Mesenteric fat pad (tissue), 1 donor: Measurements from ENCODE around the gene TNK2.

DNA sequence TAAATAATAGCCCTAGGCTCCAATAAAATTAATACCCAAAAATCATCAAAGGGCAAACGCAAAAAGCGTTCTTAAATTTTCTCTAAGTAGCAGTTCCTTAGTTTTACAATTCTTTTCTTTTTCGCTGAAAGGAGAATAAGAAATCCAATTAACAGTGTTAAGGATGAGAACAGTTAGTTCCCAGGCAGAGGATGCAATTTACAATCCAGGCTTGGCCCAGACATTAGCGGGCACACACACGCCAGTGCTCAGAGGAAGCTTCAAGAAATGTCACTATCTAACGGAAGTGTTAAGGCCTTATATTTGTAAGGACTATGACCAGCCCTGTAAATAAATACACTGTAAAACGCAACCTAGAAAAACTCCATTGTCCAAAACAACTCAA is 1.4 kb downstream of the ACAP2 start:
- PRO-cap = no peak

- PRO-cap = no peak
Observed at GRCh38 chr3:195524259-195524845, 18.8 kb downstream of the PPP1R2 start.

DNA sequence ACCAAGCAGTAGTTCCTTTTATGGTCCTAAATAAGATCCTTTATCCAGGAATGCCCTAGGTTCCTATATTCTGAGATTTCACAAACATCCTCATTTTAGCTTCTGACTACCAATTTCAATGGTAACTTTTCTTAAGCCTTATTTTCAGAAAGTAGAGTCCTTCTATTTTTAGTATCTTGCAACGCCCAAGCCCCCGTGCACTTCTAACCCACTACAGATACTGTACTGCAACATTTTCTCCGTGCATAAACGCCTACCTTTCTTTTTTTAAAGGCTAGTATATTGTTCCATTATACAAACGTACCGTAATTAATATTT is 1.3 kb downstream of the PPP1R2 start:
- PRO-cap = no peak

DNA sequence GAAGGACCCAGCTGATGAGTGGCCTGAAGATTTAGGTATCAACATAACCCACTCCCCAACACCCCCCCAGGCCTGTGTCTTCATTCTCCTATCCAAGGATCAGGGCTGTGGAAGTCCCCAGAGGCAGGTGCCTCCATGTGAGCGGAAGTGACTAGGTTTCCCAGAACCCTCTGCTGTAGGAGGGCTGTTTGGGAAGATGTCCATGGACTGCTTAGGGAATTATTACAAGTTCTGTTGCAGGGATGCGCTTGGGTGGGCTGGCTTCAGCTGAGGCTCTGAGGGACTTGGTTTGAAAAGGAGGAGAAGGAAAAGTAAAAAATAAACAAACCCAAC is 12.0 kb upstream of the APOD start:
- PRO-cap = no peak

DNA sequence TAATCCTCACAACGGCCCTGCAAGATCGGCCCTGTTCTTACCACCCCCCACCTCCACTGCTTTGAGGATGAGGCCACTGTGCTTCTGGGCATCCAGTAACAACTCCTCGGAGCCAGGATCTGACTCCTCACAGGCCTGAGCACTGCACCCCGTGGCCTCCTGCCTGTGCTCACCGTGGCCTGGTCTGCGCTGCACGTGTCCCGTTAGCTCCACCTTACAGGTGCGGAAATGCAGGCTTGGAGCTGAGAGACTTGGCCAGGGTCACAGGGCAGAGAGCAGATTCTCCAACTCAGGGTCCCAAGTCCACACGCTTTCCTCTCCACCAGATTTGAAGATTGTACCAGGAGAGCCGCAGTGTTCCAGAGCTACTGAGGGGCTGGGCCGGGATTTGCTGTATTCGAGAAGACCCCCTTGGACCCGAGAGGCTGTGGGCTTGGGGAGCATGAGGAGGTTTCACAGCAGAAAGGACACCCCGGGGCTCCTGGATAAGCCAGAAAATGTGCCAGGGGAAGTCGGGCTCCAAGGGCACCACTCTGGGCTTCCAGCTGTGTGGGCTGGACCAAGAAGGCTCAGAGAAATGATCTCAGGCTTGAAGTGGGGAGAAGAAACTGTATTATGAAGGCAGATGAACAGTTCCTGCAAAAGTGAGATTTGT is 32.5 kb upstream of the APOD start:
- PRO-cap = no peak

DNA sequence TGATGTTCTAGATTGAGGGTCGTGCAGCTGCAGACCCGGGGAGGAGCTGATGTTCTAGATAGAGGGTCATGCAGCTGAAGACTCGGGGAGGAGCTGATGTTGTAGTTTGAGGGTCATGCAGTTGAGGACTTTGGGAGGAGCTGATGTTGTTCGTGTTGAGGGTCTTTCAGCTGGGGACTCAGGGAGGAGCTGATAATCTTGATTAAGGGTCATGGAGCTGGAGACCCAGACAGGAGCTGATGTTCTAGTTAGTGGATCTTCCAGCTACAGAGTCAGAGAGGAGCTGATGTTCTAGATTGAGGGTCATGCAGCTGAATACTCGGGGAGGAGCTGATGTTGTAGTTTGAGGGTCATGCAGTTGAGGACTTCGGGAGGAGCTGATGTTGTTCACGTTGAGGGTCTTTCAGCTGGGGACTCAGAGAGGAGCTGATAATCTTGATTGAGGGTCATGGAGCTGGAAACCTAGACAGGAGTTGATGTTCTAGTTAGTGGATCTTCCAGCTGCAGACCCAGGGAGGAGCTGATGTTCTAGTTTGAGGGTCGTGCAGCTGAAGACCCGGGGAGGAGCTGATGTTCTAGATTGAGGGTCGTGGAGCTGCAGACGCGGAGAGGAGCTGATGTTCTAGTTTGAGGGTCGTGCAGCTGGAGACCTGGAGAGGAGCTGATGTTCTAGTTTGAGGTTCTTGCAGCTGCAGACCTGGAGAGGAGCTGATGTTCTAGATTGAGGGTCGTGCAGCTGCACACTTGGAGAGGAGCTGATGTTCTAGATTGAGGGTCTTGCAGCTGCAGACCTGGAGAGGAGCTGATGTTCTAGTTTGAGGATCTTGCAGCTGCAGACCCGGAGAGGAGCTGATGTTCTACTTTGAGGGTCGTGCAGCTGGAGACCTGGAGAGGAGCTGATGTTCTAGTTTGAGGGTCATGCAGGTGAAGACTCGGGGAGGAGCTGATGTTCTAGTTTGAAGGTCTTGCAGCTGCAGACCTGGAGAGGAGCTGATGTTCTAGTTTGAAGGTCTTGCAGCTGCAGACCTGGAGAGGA is 61.3 kb upstream of the APOD start:
- PRO-cap = no peak

DNA sequence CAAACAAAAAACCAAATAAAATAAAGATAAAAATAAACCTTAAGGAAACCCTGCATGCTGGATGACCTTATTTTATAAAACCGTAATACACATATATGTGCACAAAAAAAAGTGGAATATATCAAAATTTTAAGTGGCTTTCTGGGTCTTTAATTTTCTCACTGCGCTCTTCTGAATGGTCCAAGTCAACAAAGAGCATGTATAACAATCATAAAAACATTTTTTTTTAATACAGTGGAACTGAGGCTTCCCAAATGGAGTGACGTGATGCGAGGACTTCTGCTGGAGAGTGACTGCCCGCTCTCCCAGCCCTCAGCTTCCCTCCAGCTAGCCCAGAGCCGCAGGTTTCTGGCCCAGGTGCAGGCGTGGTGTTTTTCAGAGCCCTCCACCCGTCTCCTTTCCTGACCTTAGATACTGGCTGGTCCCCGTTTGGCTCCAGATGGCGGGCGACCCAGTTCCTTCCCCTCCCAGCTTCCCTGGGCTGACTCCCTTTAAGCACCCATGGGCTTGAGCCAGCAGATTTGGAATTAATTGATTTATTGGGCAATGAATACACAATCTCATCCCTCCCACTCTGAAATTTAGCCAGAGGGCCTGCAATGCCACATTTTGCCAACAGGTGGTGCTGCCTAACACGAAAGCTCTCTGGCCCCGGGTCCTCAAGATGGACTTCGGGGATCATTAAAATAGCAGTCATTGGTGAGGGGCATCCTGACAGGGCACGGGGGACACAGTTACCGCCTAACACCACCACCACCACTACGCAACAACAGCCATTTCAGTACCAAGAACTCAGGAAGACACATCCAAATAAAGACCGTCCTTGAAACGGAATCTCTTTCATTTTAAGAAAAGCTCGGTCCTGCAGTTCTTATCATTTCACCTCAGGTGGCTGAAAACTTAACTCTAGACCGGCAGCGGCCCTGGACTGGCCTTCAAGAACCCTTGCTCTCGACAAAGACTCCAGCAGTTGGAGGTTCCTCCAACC is 47.4 kb upstream of the MUC4 start:
- PRO-cap = no peak

GRCh38 chr3:195877313-195877645 is 31.1 kb downstream of the TNK2 start:
- PRO-cap = no peak

DNA sequence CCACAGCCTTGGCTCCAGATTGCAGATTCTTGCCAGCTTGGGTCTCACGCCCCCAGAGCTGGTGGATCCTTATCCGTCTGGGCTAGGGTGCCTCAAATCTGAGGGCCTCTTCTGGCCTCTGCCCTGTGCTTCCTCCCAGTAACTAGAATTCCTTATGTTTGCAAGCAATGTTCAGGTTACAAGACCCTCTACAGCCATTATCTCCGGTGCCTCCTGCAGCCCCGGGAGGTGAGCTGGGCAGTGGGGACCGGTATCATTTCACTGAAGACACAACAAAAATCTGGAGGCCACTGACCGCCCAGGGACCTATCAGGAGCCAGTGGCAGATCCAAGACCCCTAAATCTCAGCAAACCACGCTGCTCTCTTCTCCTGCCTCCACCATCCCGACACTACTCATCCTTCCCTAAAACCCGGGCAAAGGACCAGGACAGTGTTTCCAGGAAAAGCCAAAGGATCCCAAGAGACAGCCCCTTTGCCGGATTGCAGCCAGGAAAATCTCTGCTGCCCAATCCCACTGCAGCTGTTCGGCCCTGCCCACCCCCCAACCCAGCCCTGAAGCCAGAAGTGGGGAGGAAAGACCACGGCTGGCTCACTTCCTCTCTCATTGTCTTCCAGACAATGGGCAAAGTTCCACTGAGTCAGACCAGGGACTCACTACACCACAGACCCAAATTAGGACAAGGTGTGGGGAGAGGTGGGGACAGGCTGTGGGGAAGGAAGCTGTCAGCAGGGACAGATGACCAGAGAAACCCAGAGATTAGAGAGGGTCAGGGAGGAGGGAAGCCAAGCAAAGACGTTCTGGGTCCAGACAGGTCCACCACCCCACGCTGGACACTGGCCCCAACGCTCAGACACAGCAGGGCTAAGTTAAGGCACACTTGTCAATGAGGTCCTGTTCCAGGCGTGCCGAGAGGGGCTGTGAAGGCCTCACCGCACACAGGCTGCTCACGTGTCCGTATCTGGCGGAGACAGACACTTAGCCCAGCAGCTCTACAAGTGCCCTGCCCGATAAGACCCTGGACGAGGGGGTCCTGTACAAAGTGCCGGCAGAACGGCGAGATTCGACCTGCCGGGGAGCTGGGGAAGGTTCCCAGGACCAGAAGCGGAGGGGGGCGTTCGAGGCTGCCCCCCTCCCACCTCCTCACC is 22.2 kb downstream of the TNK2 start:
- PRO-cap = no peak

- PRO-cap = unidirectional peak, minus-strand start at chr3:195900762
Observed at GRCh38 chr3:195900121-195901172, 7.9 kb downstream of the TNK2 start.

- PRO-cap = no peak
Observed at GRCh38 chr3:195907600-195908758, at the start of gene TNK2. Gene TNK2 (minus strand): TSS chr3:195908551.

DNA sequence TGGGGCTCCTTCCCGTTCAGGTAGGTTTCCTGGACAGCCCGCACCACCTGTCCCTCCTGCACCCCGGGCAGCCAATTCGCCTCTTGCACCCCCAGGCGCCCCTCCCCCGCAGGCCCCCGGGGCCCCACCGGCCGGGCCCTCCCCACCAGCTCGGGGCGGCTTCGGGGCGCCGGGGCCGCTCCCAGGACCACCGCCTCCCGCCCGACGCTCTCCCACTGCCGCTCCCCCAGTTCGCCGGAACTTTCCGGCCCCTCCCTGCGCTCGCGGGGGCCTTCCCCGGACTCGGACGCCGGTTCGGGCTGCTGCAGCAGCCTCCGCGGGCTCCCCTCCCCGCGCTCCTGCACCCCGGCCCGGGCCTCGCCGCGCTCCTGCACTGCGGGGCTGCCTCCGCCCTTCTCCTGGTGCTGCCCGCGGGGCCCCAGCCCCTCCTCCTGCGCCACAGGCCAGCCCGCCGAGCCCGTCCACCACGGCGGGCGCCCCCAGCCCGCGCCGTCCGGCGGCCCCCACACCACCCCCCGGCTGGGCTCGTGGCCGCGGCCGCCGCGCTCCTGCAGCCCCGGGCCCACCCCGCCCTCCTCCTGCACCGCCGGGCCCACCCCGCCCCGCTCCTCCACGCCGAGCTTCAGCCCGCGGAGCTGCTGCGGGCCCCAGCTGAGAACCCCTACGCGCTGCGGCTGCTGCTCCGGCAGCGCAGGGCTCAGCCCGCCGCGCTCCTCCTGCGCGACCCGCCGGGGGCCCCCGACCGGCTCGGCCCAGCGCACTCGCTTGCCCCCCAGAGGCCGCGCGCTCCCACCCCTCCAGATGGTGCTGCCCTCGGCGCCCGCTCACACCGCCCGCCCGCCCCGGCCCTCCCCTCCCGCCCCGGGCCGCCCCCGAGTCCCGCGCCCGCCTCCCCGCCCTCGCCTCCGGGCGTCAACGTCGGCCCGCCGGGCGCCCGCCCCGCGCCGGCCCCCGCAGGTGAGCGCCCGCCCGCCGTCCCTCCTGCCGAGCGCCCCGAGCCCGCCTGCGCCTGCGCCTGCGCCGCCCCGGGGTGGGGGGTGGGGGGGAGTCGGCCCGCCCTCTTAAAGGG is 742 bp upstream of the TNK2 start:
- PRO-cap = bidirectional peak, plus-strand start outside the sequence, minus-strand start at position 1,005 of the sequence

GRCh38 chr3:195961402-195961862 is 53.1 kb upstream of the TNK2 start:
- PRO-cap = no peak

DNA sequence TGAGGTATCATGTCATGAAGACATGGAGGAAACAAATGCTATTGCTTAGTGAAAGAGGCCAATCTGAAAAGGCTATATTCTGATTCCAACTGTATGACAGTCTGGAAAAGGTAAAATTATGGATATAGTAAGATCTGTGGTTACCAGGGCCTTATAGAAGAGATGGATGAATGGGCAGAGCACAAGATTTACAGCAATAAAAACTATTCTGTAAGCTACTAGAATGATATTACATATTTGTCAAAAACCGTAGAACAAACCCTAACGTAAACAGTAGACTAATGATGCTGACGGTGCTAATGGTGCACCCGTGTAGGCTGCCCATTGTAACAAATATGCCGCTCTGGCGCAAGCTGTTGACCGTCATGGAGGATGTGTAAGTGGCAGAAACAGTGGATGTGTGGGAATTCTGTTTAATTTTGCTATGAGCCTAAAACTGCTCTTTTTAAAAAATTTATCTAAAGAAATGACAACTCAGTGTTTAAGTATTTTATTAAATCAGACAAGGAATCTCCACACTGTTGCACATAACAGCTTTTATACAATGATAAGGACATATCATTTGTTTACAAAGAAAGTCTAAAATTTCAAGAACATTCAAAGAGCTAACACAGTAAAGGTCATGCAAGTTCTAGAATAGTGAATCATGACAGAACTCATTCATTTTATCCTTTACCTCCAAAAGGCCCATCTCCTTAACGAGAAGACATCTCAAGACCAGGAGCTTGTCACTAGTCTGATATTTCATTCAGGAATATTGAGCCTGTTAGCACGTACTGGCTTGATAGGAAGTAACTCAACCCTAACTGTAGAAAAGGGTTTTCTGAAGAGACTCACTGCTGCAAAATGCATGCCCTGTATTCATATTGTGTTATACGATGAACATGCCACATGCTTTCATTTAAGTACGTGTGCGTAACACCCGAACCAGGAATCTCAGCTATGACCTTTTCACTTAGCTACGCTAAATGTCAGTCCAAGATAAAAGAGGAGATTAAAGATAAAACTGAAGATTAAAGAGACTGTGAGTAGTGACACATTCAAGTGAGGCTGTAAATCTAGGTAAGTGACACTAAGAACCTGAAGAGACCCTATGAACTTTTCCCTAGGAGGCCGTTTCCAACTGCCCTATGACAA is 32.7 kb downstream of the TFRC start:
- PRO-cap = no peak

DNA sequence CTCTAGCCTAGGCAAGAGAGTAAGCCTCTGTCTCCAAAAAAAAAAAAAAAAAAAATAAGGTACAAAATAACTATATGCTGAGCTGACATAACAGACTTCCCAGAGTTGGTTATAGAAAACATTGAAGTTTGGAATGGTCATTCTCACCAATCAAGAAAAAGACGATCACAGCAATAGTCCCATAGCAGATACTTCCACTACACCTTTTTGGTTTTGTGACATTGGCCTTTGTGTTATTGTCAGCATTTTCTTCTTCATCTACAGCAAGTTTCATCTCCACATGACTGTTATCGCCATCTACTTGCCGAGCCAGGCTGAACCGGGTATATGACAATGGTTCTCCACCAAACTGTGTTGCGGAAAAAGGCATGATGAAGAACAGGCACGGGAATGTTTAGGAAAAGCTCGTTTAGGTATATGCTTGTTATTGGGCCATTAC is 6.9 kb downstream of the TFRC start:
- PRO-cap = no peak

GRCh38 chr3:196082711-196083116 is 824 bp upstream of the TFRC start:
- PRO-cap = no peak

DNA sequence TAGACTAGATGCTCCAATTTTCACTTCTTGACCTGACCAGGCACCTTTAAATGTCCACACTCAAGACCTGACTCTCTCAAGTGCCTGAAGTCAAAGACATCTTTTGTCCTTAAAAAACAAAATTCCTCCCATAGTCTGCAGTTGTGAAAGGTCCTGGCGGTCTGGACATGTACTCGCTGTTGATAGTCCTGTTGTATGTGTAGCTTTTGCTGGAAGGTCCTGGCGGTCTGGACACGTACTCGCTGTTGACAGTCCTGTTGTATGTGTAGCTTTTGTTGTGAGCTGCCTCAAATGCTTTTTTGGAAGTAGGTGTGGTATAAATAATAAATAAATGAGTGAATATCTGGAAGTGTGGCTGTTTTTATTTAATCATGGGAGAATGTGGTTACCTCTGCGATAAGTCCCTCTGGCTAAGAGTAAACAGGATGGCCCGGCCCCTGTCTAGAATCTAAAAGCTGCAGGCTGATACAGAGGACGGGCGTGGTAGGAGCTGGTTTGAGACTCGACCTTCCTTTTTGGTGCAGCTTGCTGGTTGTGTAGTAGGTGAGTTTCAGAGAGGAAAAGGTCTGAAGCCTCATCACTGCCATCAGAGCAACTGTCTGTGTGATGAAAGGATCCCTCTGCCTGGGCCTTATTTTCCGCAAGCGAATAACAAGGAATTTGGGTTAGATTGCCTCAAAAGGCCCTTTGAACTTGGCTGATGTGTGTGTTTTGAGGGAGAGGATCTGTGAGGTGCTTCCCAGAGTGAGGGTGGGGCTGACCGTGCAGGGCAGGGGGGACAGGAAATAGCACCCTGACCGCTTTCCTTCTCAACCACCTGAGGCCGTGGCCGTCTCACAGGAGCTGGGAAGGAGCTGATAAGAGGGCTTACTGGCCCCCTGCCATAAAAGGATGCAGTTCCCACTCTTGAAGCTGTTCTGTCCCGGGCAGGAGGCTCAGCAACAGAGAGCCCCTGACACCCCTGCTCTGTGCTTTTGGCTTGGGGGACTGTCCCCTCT is 45.3 kb upstream of the TFRC start:
- PRO-cap = no peak

DNA sequence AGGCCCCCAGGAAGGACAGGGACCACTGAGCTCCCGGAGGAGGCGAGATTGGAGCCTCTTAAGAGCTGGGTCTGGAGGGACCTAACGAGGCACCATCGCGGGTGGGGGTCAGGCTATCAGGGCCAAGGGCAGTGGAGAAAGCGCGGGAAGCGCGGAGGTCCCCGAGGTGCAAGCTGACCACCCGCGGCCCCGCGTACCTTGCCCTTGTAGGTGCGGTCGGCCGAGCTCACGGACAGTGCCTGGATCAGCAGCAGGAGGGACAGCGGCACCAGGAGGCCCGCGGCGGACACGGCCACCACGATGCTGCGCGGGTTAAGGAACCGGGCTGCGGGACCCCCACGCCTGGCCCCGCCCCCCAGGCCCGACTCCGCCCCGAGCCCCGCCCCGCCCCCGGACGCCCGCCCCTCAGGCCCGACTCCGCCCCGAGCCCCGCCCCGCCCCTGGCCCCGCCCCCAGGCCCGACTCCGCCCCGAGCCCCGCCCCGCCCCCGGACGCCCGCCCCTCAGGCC is 3.9 kb downstream of the ZDHHC19 start:
- PRO-cap = no peak

DNA sequence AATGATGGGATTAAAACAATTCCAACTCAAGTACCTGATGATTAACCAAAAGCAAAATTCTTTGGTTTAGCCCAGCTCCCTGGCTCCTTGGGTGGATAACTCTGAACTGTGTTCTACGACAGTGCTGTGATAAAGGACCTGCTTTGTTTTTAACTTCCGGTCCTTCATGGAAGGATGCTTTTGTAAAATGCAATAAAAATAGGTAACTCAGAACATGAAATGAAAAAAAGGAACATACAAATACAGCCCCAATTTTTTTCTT is 4.7 kb upstream of the PCYT1A start:
- PRO-cap = no peak

- PRO-cap = no peak
Observed at GRCh38 chr3:196433025-196433420, 796 bp upstream of the UBXN7 start.